Mesenchymal stem cell of the bone marrow (primary cell): ENCODE measurements around a stretch of chr3.

DNA sequence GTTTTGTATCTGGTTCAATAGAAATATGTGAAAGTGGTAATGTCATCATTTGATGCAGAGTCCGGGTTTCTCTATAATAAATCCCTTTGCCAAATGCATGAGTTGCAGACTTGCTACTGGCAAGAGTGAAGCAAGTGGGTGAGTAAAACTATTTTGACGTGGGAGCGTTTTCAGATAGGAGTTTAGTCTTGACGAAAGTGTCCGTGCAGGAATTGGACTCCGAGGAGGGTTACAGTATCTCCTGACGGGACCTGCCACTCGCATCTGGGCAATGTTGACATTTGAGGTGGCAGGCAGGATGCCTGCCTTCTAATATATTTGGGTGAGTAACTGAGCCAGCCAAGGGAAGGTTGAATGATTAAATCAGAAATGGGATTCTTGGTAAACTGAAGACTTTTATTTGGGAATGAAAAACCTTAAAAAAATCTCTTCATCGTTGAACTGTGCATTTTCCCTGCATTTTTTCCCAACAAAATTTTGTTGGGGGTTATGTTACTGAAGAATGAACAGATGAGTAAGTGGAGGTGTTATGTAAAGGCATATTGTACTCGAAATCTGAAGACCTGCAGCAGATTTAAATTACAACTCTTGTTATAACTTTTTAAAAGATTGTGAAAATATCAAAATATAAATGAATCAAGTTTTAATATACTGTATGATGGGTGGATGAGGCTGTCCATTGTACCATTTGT, 16.2 kb downstream of the CDV3 start:
- CAGE, long polyA plus RNA = no peak

DNA sequence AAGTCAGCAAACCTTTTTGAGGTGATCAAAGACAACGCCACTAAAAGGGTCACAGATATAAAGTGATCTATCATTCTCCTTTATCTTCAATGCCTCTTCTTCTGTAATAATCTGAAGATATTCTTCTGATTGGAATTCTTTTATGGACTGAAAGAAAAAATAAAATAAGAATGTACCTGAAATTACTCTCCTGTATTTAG, 2.8 kb downstream of the TOPBP1 start:
- CAGE, long polyA plus RNA = no peak

- CAGE, long polyA plus RNA = no peak
Observed at GRCh38 chr3:133675643-133675911, 13.8 kb upstream of the TOPBP1 start.

- CAGE, long polyA plus RNA = no peak
Observed at GRCh38 chr3:134202498-134202984, 48.1 kb downstream of the RYK start.

DNA sequence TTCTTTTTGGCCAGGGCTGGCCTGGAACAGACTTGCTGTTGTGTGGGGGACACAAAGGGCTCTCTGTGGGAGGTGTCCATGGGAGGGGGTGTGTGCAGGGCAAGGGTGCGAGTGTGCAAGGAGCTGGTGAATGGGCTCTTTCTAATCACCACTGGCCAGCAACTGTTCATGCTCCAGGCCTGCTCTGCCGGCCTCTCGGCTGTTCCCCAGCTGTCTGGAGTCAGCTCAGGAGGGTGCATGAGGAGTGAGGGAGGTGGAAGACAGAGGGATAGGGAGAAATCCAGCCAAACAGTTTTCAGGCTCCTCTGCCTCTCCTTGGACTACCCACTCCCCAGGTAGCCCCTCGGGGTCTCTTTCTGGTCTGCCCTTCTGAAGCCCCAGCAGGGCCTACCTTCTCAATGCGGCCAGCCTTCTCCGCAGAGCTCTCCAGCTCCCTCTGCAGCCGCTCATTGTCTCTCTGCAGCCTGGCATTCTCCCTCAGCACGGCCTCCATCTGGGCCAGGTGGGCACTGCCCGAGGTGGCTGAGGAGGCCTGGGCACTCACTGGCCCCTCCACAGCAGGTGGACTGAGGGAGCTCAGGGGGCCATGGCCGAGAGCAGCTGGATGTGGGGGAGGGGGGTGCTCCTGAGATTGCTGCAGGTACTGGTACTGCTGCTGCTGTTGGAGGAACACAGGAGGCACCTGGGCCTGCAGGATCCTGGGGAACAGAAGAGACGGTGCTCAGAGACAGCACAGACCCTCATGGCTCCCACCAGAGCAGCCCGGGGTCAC, 7.0 kb downstream of the AMOTL2 start:
- CAGE, long polyA plus RNA = no peak

GRCh38 chr3:134370178-134371408, 3.7 kb downstream of the AMOTL2 start:
- CAGE, long polyA plus RNA = no peak

- CAGE, long polyA plus RNA = no peak
Observed at GRCh38 chr3:134374833-134375605, 772 bp upstream of the AMOTL2 start.

- CAGE, long polyA plus RNA = no peak
Observed at GRCh38 chr3:134483172-134483526, 2.6 kb downstream of the ANAPC13 start.

DNA sequence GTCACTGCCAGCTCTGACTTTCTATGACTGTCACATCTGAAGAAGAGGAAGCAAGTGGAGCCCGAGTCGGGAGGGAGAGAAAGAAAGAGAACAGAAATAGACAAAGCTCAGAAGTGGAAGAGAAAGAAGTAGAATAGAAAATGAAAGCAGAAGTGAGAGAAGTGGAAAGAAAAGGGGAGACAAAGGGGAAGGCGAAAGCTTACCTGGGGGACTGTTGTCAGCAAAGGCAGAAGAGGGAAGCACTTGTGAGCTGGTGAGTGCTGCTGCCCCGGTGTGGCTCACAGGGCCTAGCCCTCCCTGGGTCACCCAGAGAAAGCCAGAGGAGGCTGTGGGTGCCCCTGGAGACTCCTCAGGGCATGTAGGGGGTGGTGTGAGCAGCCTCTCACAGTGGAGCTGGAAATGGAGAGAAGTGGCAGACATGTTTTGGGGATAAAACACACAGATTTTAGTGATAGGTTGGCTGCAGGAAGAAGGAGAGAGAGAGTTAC, 58.0 kb downstream of the EPHB1 start:
- CAGE, long polyA plus RNA = no peak

DNA sequence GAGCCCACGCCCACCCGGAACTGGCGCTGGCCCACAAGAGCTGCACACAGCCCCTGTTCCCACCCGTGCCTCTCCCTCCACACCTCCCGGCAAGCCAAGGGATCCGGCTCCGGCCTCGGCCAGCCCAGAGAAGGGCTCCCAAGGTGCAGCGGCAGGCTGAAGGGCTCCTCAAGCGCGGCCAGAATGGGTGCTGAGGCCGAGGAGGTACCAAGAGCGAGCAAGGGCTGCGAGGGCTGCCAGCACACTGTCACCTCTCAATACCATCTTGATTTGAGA, 121.5 kb downstream of the EPHB1 start:
- CAGE, long polyA plus RNA = no peak

DNA sequence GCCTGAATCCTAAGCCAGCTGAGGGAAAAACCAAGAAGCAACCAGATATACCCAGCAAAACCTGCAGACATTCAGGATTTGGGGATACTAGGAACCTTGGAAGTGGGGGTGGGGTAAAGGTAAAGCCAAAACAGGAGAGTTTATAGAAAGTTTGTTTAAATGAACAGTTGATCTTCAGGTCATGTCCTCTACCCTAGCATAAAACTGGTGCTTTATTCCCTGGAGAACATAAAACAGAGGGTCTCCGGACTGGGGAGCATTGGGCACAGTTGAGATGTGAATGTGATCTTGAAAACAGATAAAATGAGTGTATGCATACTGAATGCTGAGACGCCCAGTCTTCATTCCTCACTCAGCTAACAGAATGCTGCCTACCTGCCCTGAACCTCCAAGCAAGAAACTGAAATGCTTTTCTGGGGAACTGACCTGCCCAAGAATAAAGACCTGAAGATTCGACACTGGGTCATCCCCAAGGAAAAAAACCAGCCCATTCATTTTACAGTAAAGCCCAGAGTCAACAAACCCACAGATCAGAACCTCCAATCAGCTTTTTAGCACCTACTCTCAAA, 97.3 kb downstream of the MSL2 start:
- CAGE, long polyA plus RNA = no peak

GRCh38 chr3:136250836-136251512, 834 bp downstream of the PCCB start:
- CAGE, long polyA plus RNA = no peak

DNA sequence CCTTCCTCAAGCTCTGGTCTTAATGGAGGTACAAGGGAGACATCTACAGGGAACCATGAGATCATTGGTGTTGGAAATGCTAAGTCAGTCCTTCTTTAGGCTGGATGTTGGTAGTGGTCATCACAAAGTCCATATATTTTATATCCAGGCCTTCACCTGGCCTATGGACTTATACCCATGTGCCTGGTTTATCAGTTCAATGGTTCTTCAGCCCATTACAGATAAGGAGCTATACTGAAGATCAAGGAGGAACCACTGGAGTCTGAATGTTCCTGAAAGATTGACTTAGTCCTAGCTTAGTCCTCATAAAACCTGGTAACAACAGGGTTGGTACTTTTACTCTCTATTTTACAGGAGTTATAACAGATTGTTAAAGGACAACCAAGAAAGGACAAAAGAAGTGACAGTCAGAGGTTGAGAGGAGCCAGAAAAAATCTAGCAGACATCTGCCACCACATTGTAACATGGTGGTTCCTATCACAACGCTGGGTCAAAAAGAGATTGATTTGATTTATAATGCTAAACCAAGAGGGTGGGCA, 134.8 kb downstream of the STAG1 start:
- CAGE, long polyA plus RNA = no peak

DNA sequence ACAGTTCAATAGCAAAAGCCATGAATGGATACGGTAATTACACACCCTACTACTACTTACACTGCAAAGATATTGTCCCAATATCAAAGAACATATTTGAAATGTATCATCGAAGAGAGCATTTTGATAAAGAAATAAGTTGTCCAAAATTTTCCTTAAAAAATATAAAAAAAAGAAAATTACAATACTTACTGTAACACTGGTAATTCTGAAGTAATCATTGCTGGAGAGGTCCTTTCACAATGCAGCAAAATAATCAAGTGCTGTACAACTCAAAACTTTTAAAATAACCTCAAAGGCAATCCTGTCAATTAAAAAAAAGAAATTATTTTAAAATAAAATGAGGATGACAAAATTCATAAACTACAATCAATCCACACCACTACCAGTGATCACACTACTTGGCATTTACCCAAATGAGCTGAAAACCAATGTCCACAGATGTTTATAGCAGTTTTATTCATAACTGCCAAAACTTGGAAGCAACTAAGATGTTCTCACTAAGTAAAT, 121.4 kb downstream of the STAG1 start:
- CAGE, long polyA plus RNA = no peak

DNA sequence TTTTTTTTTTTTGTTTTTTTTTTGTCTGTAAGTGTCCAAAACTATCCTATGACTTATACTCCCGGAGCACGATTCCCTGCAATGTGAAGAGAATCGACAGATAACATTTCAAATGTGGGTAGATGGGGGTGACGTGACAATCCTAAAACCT, 1.1 kb downstream of the STAG1 start:
- CAGE, long polyA plus RNA = no peak

GRCh38 chr3:138195518-138196155, 8.5 kb downstream of the ARMC8 start:
- CAGE, long polyA plus RNA = no peak

GRCh38 chr3:138397189-138397647, 37.2 kb upstream of the ESYT3 start:
- CAGE, long polyA plus RNA = no peak

DNA sequence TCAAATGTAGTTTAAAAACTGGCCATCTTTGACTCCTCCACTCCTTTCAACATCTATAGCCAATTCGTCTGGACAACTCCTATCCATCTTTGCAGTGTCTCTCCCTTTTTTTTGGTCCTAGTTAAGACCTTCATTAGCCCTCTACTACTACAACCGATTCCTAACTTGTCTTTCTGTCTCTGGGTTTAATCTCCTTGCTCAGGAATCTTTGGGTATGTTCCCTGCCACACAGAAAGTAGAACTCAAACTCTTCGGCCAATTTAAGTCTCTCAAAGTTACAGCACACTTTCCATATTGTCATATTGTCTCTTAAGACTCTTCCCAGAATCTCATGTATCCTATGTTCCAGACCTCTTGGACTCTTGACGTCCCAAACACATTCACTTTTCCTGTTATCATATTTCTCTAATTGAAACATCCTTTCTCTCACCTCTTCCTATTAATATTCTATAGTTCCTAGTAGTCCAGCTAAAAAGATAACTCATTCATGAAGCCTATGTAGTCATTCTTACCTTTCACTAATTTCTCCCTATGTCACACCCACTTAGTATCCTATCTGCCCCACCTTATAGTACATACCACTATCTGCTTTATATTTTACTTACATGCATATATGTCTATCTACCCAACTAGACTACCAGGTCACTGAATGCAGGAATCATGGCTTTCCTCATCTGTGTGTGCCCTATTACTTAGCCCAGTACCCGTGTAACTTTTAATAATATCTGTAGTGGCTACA, 59.1 kb downstream of the CEP70 start:
- CAGE, long polyA plus RNA = no peak

DNA sequence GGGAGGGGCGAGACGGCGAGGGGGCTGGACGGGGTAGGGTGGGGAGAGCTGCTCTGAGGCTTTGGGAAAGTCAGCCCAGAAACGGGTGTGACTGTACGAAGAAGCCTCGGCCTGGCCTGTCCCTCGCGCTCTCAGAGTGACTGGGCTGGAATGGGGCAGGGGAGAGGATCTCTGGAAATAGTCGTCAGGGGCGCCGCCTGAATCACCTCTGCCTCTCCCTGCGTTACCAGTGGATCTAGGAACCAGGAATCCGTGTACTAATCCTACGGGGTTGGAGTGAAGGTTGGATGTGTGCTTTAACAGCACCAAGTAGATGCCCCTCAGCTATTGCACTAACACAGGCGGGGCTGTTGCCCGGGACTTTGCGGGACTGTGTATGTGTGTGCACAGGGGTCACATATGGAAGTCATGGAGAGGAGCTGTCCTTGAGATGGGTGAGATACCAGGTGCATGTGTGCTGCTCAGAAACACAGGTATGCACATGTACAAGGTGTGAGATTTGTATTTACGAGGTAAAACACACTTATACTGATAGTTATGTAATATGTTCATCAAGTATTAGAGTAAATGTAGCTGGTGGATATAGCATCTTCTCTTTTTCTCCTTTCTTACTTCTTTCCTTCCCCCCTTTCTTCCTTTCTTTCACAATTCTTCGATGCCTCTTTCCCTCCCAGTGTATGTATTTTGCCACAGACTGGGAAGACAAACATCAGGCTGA, 677 bp downstream of the FOXL2NB start:
- CAGE, long polyA plus RNA = no peak

DNA sequence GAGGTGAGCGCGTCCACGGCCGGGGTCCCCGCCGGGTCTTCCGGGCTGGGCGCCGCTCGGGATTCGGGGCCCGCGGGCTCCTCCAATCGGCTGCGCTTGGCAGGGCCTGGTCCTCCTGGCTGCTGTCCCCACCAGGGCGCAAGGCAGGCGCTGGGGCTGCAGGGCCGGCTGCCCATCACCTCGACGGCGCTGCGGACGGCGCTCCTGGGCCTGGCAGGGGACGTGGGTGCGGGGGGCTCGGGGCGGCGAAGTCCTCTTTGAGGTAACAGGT, 312 bp downstream of the PRR23C start:
- CAGE, long polyA plus RNA = no peak